M059J (cell line): ENCODE measurements around a stretch of chr22.

- RAMPAGE, long total RNA: no peak
Measured at GRCh38 chr22:48225553-48225916, 263.8 kb upstream of the TAFA5 start.

GRCh38 chr22:48263558-48263757, 225.9 kb upstream of the TAFA5 start:
- RAMPAGE, long total RNA: no peak

GRCh38 chr22:48366728-48367010, 122.7 kb upstream of the TAFA5 start:
- RAMPAGE, long total RNA: no peak

- RAMPAGE, long total RNA: no peak
Measured at GRCh38 chr22:48478002-48478655, 11.2 kb upstream of the TAFA5 start.

DNA sequence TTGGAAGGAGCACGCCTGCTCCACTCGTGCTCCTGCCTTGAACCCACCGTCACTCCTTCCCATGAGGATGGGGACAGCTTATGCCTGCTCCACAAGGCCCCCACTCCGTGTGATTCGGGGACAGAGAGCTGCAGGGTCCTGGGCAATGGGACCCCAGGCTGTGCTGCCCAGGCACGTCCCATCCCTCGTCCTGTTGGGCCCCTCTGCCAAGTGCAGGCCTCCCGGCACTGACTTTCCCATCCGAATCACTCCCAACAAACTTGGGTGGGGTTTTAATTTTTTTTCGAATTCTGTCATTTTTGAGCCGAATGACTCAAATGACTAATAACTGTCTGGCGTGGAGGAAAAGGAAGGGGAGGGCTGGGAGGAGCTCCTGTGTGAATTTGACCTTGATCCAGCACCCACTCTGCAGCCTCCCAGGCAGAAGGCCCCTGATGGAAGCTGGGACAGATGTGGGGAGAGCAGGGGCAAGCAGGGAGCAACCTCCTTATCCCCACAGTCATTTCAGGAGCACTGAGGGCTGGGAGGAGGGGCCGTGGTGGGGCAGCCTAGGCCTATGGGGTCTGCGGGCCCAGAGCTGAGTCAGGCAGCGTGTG, 165.1 kb downstream of the TAFA5 start:
- RAMPAGE, long total RNA: no peak

DNA sequence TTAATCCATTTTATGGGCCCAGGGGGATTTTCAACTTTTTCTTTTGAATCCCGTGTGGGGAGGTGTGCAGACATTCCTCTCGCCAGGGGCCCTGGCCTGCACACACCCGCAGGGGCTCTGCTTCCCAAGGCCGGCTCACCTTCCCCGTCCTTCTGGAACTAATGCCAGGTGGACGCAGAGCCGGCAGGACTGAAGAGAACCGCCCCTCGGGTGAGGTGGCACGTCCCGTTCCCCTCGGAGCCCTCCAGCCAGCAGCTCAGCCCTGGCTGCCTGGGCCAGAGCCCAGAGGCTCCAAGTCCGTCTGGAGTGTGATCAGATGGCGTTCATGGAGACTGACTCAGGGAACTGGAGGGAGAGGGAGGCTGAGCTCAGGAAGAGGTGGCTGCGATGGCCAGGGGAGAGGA, 229.7 kb downstream of the TAFA5 start:
- RAMPAGE, long total RNA: no peak

DNA sequence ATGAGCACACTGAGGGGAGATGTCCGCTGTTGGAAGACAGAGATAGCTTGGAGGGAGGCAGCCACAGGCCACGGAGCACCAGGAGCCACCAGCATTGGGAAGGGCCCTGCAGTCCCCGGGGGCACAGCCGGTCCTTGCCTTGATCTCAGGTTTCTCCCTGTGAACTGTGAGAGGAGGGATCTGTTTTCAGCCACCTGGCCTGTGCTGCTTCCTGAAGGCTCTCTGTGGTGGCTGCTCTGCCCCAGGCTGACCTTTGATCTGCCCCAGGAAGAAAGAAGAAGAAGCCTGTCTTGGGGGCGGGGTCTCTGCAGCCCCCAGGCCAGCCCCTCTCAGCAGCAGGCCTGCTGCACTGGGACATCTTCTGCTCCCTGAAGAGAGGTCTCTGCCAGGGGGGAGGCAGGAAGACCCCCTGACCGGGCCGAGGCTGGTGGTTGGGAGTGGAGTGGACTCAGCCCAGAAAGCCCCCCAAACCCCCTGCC, 662.8 kb downstream of the TAFA5 start:
- RAMPAGE, long total RNA: no peak

DNA sequence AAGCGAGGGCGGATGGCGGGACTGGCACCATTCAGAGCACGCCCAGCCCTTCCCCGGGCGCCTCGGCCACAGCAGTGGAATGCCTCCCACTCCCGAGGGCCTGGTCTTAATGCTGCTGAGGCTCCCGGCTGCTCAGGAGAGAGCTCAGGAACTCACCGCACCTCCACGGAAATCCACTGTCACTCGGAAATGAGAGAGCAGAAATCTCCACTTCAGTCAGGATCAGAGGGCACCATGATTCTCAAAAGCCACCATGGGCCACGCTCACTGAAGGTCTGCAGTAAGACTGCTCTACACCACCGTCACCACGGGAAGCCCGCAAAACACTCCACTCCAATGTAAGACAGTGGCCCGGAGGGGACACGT, 42.9 kb downstream of the BRD1 start:
- RAMPAGE, long total RNA: no peak

GRCh38 chr22:49806360-49806579, 21.4 kb downstream of the BRD1 start:
- RAMPAGE, long total RNA: no peak

DNA sequence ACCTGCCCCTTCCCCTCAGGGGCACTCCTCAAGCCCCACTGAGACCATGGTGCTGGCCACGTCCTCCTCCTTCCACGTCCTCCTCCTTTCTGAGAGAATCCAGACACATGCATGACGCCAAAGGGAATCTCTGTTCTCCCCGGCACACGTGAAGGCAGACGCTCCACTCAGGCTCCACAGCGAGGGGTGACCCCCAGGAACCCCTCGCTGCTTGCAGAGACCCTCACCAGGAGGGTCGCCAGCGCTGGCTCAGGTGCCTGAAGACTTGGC, 2.6 kb downstream of the BRD1 start:
- RAMPAGE, long total RNA: no peak

- RAMPAGE, long total RNA: no peak
Measured at GRCh38 chr22:49849277-49849653, 4.4 kb upstream of the ZBED4 start.

DNA sequence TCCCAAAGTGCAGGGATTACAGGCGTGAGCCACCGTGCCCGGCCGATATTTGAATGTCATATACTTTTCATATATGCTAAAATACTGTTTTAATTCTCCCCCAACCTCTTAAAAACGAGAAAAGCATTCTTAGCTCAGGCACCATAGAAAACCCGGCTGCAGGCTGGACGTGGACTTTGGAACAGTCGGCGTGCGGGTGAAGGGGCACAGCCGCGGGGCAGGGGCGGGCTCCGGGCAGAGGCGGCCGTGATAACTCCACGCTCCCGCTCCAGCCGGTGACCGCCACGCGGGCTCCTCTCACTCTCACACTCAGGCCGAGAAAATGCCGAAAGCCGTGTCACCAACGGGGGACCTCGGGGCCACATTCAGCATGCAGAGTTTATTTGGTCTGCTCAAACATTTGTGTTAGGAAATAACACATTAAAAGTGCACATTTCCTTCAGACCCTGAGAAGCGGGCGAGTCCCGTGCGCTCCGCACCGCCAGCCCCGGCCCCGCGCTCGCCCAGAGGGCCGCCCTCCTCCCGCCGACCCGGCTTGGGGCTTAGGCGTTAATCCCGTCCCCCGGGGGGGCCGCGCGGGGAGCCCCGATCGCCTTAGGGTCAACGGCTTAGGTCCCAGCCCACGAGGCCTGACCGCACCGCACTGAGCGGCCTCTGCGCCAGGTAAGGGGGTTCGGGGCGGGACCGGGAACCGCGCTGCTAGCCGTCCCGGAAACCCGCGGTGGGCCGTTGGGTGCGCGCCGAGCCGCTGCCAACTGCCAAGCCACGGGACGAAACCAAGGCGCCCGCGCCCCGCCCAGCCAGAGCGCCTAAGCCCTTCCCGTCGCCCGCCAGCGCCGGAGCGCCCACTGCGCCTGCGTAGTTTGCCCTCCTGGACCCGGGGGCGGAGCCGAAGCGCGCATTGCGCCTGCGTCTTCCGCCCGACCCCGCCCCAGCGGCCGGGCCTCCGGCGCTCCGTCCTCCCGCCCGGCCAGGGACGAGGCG, 595 bp upstream of the ZBED4 start:
- RAMPAGE, long total RNA: no peak

GRCh38 chr22:49855378-49856139, 1.9 kb downstream of the ZBED4 start:
- RAMPAGE, long total RNA: no peak

DNA sequence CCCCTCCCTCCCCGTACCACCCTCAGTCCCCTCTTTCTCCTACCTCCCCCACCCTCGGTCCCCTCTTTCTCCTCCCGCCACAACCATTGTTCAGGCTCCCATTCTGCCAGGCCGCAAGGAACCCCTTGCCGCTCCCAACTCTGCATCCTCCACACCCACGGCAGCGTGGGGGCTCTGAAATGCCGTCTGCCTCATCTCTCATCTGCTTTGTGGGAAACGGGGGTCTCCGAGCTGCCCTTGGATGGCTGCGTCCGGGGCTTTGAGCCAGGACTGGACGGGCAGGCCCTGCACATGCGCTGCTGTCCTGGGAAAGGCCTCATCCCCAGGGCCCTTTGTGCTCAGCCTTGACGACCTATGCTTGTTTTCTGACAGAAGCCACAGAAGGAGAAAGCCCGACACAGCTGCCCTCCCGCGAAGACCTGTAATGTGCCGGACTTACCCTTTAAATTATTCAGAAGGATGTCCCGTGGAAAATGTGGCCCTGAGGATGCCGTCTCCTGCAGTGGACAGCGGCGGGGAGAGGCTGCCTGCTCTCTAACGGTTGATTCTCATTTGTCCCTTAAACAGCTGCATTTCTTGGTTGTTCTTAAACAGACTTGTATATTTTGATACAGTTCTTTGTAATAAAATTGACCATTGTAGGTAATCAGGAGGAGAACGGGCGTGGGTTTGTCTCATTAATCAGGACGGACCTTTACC, 8.6 kb downstream of the CRELD2 start:
- RAMPAGE, long total RNA: no peak

DNA sequence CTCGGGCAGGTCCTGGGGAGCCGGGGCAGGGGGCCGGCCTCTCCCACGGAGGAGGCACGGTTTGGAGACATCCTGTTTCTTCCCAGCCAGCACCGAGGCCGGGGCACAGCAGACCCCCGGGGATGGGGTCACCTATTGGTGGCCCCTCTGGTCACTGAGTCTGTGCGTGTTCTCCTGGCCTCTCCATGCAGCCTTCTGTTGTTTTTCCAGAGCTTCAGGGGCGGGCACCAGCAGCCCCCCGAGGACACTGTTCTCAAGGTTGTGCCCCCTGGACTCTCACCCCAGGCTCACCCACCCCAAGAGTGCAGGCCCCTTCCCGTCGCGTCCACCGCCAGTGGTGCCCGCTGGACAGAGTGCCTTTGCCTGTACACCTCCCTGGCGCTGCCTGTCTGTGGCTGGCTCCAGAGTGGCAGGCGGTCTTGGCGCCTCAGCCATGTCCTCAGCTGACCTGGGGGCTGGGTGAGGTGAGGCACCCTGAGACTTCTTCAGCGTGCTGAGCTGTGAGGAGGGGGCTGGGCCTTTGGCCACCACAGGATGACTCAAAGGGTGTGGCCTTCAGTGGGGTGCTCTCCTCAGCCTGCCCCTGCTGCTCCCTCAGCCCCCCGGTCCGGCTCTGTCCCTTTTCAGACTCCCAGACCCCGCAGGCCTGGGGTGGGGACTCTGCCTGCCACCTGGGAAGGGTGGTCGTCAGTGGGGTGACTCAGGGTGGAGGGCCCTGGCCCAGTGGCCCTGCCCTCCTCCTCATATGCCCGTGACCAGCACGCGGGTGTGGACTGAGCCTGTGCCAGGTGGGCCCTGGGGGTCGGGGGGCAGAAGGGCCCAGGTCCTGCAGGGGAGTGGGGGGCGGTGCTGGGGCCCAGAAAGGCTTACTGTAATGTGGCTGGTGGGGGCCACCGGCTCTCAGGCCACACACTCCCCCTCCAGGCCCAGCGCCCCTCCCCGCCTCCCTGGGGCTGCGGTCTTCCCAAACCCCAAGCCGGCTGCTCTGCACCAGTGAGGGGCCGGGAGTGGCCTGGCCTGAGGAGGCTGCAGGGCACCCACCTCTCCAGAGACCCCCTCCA, 15.7 kb downstream of the CRELD2 start:
- RAMPAGE, long total RNA: no peak

DNA sequence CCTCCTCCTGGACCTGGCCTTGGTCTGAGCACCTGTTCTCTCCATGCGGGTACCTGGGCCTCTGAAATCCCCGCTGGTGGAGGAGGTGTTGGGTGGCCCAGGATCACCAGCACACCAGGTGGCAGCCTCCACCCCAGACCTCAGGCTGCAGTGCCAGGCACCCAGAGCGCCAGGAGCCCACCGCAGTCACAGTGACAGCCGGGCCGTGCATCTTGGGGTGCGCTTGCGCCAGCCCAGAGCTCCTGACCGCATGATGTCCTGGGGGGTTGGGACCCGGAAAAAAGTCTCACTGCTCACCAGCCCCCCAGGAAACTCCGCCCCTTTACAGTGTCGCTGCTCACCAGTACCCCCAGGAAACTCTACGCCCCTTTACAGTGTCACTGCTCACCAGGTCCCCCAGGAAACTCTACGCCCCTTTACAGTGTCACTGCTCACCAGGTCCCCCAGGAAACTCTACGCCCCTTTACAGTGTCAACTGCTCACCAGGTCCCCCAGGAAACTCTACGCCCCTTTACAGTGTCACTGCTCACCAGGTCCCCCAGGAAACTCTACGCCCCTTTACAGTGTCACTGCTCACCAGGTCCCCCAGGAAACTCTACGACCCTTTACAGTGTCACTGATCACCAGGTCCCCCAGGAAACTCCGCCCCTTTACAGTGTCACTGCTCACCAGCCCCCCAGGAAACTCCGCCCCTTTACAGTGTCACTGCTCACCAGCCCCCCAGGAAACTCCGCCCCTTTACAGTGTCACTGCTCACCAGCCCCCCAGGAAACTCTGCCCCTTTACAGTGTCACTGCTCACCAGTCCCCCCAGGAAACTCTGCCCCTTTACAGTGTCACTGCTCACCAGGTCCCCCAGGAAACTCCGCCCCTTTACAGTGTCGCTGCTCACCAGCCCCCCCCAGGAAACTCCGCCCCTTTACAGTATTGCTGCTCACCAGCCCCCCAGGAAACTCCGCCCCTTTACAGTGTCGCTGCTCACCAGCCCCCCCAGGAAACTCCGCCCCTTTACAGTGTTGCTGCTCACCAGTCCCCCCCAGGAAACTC, 15.7 kb upstream of the PIM3 start:
- RAMPAGE, long total RNA: no peak

DNA sequence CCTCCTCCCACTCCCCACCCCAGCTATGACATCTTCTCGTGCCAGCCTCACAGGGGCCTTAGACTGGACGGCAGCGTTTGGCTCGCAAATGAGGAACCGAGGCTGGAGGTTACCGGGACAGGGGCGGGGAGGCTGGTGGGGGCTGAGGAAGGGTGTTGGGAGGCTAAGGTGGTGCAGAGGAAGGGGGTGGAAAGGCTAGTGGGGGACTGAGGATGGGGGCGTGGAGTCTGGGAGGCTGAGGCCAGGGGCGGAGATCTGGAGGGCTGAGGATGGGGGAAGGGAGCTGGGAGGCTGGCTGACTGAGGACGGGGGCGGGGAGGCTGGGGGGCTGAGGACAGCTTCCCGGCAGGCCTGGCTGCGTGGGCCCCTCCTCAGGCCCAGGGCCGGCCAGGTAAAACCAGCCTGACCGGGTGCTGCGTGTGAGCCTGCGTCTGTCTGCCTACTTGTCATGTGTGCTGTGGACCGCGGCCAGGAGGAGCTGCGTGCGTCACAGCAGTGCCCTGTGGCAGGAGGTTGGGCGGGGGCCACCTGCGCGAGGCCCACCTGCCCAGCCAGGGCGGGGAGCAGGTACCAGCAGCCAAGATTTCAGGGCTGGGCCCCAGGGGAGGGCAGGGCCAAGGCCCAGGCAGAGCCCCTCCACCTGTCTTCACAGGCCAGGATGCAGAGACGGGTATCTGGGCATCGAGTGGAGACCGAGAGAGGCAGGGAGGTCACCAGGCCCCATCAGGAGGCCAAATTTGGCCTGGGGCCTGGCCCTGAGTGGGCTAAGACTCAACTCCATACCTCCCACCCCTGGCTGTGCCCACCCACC, 9.4 kb upstream of the PIM3 start:
- RAMPAGE, long total RNA: no peak

GRCh38 chr22:49952036-49952859, 8.3 kb upstream of the PIM3 start:
- RAMPAGE, long total RNA: no peak

- RAMPAGE, long total RNA: no peak
Measured at GRCh38 chr22:49971815-49972191, 11.2 kb downstream of the PIM3 start.

GRCh38 chr22:50146901-50147422, 23.6 kb upstream of the PANX2 start:
- RAMPAGE, long total RNA: no peak